LNCaP clone FGC (cell line): ENCODE data around the genes ALPP and ALPG.

DNA sequence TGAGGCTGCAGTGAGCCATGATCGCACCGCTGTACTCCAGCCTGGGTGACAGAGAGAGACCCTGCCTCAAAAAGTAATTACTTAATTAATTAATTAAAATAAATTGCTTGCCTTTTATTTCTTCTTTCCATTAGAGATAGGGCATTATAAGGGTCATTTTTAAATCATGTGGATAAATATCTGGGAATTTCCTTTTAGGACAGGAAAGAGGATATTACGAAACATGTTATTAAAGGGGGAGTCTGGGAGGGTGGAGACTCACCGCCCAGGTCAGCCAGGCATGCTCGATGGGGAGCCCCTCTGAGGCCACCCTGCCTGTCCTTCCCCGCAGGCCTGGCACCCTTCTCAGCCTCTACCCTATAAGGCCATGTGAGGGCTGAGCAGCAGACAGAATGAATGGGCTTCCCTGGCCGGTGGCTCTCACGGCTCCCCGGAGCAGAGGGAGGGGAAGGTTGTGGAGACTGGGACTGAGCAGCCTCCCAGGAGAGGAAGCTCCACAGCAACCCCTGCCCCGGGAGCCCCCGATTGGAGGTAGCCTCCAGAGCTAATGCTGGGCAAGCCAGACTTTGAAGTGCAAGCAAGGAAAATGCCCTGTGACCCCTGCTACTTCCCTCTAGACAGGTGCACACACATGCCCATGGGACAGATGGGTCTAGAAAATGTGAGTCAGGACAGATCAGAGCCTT, 13.4 kb upstream of the ARMC9 start:
- RRBS, 2 experiments: 65 to 72% methylated on average over 2 of the region's 11 CpGs

DNA sequence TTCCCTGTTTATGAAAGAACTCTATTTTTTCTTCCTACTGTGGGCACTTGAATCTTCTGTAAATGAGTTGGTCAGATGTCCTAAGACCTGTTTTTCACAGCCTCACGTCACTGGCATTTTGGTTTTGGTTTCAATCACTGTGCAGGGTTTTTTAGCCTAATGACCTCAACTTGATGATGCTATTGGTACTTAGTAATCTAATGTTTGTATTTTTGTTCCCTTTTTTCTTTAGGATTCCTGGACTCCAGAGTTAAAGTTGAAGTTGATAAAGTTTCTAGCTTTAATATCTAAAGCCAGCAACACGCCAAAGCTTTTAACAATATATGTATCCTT, 24.0 kb downstream of the ARMC9 start:
- RRBS, 2 experiments: no CpG with 5 or more reads among the region's 2 CpGs

DNA sequence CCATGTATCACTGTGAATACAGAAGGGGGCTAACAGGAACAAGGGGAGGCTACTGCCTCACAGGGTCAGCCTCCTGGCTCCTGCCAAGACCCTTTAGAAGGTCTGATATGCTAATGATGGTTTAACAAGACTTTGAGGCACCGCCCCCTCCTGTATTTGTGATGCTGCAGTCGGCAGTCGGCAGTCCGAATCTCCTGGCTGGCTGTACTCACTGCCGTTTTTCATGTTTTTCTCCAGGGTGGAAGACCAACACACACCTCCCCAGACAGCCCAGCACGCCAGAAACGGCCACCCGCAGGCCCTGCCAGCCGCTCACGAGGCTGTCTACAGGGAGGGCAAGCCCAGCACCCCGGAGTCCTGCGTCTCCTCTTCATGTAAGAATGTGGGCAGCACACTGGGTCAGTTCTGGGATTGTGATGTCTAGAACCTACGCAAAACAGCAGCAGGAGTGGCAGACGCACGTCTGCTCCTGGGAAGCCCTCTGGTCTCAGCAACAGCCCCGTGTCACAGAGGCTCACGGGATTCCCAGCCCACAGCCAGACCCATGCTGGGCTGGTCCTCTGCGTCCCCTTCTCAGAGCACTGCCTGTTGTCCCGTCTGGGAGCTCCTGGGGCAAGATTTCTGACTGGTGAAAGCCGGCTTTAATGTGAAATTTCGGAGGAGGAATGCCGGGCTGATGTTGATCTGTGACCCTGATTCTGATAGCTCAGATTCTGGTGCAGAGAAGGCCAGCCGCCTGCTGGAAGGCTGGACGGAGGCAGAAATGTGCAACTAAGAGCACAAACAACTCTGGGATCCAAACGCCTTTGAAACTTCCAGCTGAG, 39.7 kb upstream of the B3GNT7 start:
- RRBS, 2 experiments: no CpG with 5 or more reads among the region's 25 CpGs

DNA sequence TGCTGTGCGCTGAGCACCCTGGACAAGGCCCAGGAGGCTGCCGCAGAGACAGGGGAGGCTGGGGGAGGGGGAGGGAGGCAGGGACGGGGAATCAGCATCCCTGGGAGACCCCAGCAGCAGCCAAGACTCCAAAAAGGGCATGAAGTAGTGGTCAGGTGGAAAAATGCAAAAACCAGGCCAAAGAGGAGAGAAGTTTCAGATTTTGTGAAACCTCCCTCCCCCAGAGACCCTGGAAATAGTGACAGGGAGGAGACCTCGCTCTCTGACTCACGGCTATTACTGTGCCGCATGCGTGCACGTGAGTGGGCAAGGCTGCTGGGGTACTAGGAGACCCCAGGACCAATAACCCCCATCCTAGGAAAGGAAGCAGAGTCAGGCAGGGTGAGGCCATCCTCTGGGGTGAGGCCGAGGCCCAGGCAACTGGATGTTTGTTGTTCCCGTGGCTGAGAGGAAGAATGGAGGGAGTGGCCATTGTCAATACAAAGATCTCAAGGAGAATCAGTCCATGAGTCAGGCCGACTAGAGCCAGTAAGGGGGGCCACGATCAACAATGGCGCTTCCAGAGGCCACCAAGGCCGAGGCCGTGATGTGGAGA, 15.9 kb upstream of the B3GNT7 start:
- RRBS, 2 experiments: no CpG with 5 or more reads among the region's 15 CpGs

DNA sequence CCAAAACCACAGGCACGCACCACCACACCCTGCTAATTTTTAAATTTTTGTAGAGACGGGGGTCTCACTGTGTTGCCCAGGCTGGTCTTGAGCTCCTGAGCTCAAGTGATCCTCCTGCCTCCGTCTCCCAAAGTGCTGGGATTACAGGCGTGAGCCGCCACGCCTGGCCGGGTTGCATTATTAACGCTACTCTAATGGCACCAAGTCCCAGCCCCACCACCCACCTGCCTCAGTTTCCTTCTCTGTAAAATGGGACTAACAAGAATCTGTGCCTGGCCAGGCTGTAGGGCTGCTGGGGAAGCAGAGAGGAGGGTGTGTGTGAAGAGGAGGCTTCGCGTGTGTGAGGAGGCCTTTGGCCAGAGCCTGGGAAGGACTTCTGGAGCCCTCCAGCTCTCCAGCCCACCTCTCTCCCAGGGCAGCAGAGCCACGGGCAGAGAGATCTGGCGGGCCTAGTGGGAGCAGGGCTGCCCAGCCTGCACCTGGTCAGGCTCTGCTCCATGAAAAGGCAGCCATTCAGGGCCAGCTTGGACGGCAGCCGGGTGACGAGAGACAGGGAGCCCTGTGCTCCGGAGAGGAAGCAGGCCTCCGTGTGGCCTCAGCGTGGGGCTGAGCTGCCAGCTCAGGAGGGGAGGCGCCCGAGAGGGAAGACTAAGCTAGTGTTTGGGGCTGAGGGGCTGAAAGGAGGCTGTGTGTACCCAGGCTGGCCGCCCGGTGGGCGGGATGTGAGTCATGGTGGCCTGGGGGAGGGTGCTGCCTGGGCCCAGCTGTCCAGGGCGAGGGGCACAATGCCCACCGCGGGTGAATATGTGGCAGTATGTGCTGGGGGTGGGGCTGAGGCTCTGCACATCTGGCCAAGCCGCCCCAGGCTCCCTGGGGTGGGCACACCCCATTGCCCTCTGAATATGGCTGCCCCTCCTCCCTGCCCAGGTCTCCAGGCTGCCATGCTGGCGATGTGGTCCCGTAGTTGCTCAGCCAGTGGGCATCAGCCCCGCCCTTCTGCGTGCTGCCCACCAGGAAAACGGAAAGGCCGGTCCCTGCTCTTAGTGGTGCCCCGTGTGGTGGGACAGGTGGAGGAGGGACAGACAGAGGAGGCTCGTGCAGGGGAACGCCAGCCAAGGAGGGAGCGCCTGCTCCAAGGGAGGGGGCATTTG, 7.2 kb upstream of the B3GNT7 start:
- RRBS, 2 experiments: 91 to 95% methylated on average over 2 of the region's 37 CpGs

DNA sequence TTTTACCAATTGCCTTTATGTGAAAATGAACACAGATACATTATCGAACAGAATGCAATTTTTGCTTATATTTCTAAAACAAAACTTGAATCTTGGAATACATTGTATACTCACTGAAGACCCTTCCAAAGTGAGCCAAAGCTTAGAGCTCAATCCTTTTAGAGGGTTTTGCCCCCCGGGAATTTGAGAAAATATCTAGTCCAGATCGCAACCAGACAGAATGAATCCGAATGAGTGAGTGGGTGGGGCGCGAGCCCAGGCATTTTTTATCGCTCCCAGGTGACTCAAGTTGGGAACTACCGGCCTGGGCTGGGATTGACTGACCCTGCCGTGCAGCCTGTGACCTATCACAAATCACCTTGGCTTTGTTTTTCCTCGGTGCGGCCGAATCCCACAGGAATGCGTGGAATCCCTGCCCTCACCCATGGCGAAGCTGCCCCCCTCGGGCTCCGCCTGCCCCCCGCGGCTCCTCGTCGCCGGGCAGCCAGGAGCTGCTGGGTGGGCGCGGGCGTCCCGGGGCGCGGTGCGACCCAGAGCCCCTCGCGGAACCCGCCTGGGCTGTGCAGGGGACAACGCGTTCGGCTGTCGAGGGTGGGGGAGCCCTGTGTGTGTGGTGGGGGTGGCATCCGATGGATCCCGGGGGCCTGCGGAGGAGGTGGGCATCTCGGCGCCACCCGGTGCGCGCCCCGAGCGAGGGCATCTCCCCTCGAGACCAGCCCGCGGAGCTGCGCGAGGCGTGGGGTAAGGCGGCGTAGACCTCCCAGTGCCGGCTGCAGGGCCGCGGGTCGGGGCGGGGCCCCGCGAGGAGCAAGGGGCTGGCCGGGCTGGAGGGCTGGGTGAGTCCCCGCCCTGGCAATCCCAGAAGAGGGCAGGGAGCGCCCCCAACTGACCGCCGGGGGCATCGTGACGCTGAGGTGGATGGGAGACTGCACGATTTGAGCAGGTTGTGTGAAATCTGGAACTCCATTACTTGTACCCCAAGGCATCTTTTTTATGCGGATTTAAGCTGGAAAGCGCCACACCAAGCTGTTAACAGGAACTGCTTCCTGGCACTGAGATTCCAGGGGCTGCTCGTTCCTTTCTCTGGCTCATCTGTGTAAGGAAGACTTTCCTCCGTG, 16.5 kb downstream of the B3GNT7 start:
- RRBS, 2 experiments: 18 to 32% methylated on average over 30 to 34 of the region's 72 CpGs

- RRBS, 2 experiments: no CpG with 5 or more reads among the region's 10 CpGs
Observed at GRCh38 chr2:231454431-231455320, 9.6 kb downstream of the NCL start.

GRCh38 chr2:231497507-231497795, 32.8 kb downstream of the NMUR1 start:
- RRBS, 2 experiments: no CpG with 5 or more reads among the region's 4 CpGs

- RRBS, 2 experiments: 74 to 81% methylated on average over 6 of the region's 22 CpGs
Observed at GRCh38 chr2:231613253-231613887, 20.7 kb downstream of the TEX44 start.

DNA sequence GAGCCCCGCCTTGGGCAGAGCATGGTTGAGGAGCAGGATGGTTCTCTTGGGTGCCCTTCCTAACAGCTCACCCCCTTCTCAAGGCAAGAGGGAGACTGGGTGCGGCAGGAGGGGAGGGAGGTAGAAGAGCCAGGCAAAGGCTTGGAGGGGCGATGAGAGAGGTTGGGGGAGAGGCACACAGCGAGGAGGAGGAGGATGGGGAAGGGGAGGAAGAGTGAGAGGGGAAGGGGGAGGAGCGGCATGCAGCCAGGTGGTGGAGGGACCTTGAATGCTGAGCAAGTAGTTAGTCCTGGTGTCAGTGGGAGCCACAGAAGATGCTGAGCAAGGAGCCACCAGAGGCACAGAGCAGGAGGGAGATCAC, 23.5 kb upstream of the PTMA start:
- RRBS, 2 experiments: no CpG with 5 or more reads among the region's 5 CpGs

- RRBS, 2 experiments: no CpG with 5 or more reads among the region's 3 CpGs
Observed at GRCh38 chr2:231782322-231782934, 1.3 kb upstream of the PDE6D start.

- RRBS, 2 experiments: no CpG with 5 or more reads among the region's 4 CpGs
Observed at GRCh38 chr2:232014631-232015028, 53.1 kb downstream of the DIS3L2 start.

GRCh38 chr2:232015355-232016180, 54.1 kb downstream of the DIS3L2 start:
- RRBS, 2 experiments: no CpG with 5 or more reads among the region's 5 CpGs

GRCh38 chr2:232134459-232134968, 173.0 kb downstream of the DIS3L2 start:
- RRBS, 2 experiments: no CpG with 5 or more reads among the region's 9 CpGs

- RRBS, 2 experiments: 52% methylated on average over 1 of the region's 11 CpGs; no CpG with 5 or more reads in 1 of the 2 experiments
Observed at GRCh38 chr2:232378433-232379008, at the start of gene ALPP. ALPP (plus strand) TSS chr2:232378751.

GRCh38 chr2:232406553-232406999, at the start of gene ALPG:
ALPG (plus strand) TSS chr2:232406844.
- RRBS, 2 experiments: no CpG with 5 or more reads among the region's 6 CpGs

DNA sequence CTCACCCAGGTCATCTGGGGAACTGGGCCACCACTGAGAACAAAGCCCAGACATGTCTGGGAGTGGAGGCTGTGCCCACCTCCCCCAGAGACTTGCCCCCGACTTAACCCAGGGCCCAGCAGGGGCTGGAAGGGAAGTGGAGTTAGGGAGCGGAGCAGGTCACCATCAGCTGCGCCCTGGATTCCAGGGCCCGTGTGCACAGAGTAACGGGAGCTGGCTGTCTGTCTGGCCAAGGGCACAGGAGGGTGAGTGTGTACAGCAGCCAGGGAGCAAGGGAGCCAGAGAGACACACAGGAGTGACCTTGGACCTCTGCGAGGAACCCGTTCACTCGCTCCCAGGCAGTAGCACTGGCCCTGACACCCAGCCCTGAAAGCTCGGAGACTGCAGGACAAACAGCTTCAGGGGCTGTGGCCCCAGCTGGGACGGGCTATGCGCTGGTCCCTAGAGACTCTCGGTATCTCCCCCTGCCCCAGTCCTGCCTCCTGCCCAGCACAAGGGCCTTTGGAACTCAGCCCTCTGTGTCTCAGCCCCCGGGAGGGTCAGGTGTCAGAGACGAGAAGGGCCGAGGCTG, 12.3 kb upstream of the ALPI start:
- RRBS, 2 experiments: no CpG with 5 or more reads among the region's 15 CpGs

GRCh38 chr2:232447479-232448349, 8.2 kb upstream of the ALPI start:
- RRBS, 2 experiments: 62 to 66% methylated on average over 5 of the region's 18 CpGs

DNA sequence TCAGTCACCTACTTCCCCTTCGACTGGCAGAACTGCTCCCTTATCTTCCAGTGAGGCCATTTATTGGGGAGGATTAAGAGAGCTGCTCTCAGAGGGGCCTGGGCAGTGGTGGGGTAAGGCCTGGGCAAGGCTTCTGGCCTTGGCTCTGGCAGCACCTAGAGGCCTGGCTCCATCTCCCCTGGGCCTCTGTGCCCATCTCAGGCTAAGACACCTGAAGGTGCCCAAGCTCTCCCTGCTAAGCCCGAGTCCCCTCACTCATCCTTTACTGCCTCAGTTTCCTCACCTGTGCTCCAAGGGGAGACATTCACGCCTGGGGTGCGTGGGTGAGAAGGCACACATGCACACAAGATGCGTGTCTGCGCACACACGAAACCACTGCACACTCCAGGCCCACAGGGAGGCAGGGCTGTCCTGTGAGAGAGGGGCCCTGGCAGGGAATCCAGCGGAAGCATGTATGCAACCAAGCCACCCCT, 2.0 kb downstream of the CHRNG start:
- RRBS, 2 experiments: no CpG with 5 or more reads among the region's 8 CpGs